Bronchus fibroblast of lung (primary cell): ENCODE data around the genes TMC8 and C17orf99.

GRCh38 chr17:77784539-77784795 lies 174.0 kb upstream of the TNRC6C start:
- RAMPAGE, long total RNA = no peak

DNA sequence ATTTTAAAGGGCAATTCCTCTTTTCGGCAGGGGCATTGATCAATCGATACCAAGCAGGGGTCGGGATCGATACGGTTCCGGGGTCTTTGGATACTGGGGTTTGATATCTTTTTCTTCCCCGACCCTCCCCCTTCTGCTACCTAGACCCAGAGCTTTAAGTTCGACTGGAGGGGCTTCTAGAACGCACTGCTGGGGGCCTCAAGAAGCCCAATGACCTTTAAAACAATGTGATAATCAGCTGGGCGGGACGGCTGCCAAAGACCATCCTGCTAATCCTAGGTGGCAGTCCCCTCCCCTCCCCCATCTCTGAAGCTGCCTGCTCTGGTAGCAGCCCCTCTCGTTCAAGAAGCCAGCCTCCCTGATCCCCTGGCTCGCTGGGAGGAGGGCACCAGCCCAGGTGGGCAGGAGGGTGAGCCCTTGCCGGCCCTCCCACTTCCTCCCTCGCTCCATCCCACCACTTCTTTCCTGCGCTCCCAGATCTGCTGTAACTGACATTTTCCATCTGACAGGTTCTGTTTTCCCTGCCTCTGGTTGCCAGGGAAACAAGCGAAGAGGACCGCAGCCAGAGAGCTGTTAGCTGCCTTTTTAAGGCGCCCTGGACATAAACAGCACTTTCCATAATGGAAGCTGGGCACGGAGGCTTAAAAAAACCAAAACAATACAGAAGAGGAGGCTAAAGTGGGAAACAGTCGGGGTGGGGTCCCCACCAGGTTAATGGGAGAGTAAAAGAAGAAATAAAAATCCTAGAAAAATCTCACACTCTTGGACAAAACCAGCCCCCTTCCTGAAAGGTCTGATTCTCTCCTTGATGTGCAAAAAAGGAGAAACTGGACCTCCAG lies 155.7 kb upstream of the TNRC6C start:
- RAMPAGE, long total RNA = no peak

DNA sequence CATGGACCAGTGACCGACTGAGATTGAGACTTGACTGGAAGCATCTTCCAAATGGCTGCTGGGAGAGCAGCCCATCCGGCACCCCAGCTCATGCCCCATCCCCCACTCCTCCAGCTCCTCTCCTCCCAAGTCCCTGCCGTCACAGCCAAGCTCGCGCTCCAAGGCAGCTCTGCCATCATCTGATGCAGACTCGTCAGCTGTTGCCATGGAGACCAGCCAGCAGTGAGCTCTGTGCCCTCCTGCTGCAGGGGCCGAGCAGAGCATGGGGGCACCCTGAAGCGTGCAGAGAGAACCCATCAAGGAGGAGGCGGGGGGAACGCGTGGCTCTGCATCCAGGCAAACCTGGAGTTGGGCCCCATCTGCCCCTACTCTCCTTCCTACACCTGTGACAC lies 74.5 kb upstream of the TNRC6C start:
- RAMPAGE, long total RNA = no peak

DNA sequence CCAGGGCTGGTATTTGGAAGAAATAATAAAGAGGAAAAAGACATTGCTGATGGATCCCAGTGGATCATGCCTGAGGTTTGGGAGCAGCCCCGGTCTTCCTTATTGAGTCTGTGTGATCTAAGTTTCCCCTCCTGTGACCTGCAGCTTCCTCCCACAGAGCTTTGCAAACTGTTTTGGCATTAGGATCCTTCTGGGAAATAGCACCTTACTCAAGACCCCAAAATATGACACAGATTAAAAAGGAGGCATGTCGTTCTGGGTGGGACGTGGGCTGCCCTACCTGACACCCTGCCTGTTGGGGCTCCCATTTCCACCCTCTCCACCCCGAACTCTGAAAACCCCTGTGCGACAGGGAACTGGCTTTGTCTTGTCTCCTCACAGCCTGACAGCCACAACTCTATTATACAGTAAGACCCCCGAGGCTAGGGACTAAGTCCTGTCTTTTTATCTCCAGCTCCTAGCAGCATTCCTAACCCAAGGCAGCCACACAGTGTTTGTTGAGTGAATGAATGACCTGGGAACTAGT lies 71.7 kb upstream of the TNRC6C start:
- RAMPAGE, long total RNA = no peak

- RAMPAGE, long total RNA = no peak
Observed at GRCh38 chr17:77970323-77970943, 11.9 kb downstream of the TNRC6C start.

- RAMPAGE, long total RNA = no peak
Observed at GRCh38 chr17:77980344-77980622, 21.8 kb downstream of the TNRC6C start.

GRCh38 chr17:77995070-77995534 lies 36.6 kb downstream of the TNRC6C start:
- RAMPAGE, long total RNA = no peak

DNA sequence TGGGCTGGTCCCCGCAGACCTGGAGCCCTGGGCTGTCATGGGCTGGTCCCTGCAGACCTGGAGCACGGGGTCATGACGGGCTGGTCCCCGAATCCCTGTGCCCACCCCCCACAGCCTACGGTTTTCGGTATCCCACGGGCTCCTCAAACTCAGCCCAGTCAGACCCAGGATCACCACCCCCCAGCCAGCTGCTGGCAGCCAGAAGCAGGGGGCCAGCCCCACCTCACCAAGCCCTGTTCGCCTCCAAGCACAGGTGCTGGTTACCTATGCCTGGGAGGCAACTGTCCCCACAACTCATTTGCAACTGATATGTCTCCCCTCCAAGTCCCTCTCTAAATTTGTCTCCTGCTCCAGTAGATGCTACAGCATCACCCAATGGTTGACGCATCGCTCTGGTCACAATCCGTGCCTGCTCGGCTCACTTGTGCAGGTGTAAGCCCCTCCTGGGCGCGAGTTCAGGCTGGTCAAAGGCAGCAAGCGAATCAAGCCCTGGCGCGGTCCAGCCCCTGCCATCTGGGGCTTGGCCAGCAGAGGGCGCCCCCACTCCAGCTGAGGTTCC lies 16.2 kb downstream of the TMC6 start:
- RAMPAGE, long total RNA = no peak

DNA sequence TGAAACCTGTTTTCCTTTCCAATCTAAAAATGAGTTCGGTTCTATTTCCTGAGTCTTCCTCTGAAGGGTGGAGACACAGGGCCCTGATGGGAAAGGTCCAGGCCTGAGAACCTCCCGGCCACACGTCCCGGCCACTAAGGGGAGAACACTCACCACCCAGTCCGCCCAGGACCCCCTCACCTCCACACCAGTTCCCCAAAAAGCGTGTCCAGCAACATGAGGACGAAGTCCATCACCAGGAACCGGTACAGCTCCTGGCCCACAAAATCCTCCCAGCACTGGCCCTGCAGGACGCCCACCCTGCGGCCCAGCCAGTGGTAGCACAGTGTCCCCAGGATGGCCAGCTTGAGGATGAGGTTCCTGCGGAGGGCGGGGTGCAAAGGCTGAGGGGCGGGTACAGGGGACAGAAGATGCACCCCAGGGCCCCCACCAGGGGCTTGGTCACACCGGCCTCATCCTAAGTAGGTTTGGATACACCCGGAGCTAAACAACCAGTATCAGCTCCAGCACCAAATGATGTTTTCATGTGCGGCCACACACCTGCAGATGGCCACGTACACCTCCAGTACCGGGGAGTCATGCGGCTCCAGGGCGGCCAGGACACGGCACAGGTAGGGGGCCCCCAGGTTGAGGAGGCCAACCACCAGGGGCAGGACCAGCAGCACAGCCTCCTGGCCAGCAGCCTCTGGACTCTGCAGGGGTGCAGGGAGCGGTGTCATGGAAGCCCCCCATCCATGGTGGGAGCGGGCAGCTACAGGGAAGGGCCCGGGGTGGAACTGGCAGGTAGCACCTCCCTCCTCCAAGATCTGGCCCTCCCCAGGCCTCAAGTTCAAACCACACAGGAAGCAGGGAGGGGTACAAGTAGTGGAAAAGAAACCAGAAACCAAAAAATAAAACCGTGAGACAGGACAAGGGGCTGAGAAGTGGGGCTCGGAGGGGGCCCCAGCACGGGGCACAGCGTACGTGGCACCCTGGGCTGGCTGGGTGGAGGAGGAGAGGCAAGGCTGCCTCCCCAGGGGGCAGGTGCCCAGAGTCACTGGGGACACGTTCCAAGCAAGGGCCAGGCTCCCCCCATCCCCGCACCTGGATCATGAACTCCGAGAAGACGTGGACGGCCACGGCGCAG lies 7.7 kb downstream of the TMC6 start:
- RAMPAGE, long total RNA = no peak

DNA sequence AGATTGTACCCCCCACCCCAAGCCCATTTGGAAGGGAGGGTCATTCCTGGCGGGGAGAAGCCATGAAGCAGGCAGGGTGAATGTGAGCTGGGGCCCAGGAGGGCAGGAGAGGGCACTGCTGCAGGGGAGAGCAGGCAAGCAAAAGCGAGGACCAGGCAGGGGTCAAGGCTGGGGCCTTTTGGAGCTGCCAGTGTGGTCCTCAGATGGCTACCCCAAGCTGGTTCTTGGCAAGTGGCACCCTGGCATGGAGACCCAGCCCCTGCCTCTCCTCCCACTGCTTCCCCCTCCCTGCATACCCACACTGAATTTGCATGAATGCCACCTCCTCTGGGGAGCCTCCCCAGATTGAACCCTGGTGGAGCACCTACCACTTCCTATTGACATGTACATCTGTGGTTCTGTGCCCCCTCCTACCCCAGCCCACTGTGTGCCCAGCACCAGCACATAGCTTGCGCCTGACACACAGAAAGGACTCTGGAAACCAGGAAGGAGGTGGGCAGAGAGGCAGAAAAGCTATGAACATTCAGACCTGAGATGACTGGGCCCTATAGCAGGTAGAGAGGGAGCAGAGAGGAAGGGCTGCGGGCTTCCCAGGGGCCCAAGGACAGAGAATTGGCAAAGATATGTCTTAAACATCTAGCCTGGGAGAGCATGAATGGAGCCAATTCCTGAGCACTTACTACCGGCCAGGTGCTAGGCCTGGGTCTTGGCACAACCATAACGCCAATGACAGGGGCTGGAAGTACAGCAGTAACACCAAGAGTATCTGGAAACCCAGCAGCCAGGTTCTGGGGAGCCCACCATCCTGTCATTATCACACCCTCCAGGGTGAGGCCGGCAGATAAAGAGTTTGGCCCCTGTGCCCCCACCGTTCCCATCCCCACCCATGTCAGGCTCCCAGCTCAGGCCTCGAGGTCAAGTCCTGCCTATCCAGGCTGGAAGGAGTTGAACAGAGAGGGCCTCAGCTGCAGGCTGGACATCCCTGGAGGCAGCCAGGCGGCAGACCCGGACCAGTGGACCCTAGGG lies 759 bp upstream of the TMC8 start:
- RAMPAGE, long total RNA = no peak

GRCh38 chr17:78130525-78131153 lies at the start of gene TMC8:
TSS of gene TMC8 (plus strand) at chr17:78130771.
- RAMPAGE, long total RNA = no peak

DNA sequence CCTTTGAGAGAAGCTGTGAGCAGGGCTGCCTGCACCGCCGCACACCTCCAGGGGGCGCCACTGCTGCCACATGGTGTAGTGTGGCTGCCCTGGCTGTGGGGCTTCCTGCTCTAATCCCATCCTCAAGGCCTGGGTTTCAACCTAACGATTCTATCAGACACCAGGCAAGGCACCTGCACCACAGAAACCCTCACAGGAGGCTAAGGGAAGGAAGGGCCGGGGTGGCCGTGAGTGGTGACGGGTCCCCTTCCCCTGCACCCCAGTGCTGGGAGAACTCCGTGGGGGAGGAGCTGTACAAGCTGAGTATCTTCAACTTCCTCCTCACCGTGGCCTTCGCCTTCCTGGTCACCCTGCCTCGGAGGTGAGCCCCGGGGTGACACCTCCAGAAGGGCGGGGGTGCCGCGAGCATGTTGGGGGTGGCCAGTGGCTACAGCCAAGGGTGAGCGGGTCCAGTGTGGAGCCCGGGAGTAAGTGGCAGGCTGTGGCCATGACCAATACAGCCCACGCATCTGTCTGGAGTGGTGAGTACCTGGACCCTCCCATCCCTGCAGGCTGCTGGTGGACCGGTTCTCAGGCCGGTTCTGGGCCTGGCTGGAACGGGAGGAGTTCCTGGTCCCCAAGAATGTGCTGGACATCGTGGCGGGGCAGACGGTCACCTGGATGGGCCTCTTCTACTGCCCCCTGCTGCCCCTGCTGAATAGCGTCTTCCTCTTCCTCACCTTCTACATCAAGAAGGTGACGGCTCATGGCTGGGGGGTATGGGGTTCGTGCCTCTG lies 7.1 kb downstream of the TMC8 start:
- RAMPAGE, long total RNA = no peak

DNA sequence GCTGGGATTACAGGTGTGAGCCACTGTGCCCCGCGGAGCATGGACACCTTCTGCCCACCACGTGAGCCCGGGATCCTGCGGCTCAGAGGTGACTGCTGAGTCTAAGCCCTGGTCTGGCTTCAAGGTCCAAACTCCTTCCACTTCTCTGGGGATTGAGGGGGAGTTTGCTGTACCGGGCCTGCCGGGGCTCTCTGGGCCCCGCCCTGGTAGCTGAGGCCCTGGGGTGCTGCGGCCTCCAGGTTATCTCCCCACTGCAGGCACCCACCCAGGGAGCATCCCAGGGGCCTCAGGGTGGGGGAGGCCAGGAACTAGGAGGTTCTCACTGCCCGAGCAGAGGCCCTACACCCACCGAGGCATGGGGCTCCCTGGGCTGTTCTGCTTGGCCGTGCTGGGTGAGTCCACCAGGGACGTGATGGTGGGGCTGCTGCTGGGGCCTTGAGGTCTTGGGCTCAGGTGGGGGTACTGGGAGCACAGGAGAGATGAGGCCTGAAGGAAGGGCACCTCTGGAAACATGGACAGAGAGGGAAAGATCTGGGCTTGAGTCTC lies at the start of gene C17orf99:
TSS of gene C17orf99 (plus strand) at position 333 of the 546 bp plus-strand sequence.
- RAMPAGE, long total RNA = no peak

- RAMPAGE, long total RNA = no peak
Observed at GRCh38 chr17:78171384-78171703, 3.0 kb downstream of the SYNGR2 start.

GRCh38 chr17:78173898-78174235 lies 5.5 kb downstream of the SYNGR2 start:
- RAMPAGE, long total RNA = no peak

DNA sequence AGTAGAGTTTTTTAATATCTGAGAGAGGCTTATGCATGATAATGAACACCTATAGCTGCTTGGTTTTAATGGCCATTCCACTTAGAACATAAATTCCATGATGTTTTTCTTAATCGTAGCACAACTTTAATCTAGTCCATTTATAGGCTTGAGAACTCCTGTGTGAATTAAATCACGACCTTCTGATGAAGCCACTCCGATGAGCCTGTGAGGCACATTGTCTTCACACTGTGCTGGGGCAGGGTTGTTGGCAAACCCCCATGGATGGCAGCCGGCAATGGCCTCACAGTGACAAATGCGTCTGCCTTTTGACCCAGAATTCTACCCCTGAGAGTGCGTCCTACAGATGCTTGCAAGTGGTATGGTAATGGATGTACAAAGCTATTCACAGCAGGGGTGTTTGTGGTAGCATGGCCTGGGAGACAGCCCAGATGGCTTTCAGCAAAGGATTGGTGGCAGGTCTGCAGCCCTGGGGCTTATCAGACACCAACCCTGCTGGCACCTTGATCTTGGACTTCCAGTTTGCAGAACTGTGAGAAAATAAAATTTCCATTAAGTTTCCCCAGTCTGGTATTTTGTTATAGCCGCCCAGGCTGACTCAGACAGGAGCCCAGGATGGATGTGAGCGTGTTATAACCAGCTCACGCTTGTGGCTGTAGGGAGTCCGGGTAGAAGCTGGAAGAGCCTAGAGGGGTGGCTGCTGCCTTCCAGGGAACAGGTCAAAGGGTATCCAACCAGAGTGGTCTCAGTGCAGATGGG lies 10.0 kb downstream of the AFMID start:
- RAMPAGE, long total RNA = no peak

- RAMPAGE, long total RNA = no peak
Observed at GRCh38 chr17:78230978-78231534, 375 bp upstream of the TMEM235 start.

GRCh38 chr17:78343156-78344169 lies 16.4 kb downstream of the SOCS3 start:
- RAMPAGE, long total RNA = no peak

DNA sequence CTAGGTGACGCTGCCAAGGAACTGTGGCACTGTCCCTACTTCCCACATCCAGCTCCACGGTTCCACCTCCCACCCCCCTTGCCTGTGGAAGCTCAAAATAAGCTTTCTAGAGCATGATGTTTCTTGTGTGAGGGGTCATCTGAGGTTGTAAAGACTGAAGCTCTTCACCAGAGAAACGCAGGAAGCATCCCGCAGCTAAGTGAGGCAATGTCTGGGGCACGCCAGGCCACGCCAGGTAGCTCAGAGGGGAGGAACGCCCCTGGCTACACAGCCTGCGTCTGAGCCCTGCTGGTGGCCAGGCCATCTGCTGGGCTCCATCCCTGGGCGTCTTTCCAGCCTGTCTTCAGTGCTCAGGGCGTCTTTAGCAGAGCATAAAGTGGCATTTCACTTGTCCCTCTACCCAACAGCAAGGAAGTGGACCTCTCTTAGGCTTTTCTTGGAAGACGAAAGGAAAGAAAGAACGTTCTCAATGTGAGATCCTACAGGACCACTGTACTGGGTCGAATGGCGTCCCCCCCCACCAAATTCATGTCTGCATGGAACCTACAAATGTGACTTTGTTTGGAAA lies 15.2 kb downstream of the SOCS3 start:
- RAMPAGE, long total RNA = no peak

GRCh38 chr17:78354953-78355688 lies 4.8 kb downstream of the SOCS3 start:
- RAMPAGE, long total RNA = no peak